ENCODE results near the genes PLPP2, MIER2, THEG, TPGS1 and MISP.

DNA sequence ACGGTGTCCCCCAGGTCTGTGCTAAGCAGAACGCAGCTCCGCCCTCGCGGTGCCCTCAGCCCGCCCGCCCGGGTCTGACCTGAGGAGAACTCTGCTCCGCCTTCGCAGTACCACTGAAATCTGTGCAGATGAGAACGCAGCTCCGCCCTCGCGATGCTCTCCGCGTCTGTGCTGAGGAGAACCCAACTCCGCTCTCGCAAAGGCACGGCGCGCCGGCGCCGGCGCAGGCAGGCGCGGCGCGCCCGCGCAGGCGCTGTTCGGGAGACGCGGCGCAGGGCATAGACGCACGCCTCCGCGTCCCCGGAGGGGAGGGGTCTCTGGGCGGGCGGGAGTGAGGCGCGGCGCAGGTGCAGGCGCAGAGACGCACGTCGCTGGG is 44.9 kb downstream of the PLPP2 start:
- PRO-cap = no peak
- RRBS, 2 experiments = 64% methylated on average over 9 of the region's 50 CpGs; no CpG with 5 or more reads in 1 of the 2 experiments

DNA sequence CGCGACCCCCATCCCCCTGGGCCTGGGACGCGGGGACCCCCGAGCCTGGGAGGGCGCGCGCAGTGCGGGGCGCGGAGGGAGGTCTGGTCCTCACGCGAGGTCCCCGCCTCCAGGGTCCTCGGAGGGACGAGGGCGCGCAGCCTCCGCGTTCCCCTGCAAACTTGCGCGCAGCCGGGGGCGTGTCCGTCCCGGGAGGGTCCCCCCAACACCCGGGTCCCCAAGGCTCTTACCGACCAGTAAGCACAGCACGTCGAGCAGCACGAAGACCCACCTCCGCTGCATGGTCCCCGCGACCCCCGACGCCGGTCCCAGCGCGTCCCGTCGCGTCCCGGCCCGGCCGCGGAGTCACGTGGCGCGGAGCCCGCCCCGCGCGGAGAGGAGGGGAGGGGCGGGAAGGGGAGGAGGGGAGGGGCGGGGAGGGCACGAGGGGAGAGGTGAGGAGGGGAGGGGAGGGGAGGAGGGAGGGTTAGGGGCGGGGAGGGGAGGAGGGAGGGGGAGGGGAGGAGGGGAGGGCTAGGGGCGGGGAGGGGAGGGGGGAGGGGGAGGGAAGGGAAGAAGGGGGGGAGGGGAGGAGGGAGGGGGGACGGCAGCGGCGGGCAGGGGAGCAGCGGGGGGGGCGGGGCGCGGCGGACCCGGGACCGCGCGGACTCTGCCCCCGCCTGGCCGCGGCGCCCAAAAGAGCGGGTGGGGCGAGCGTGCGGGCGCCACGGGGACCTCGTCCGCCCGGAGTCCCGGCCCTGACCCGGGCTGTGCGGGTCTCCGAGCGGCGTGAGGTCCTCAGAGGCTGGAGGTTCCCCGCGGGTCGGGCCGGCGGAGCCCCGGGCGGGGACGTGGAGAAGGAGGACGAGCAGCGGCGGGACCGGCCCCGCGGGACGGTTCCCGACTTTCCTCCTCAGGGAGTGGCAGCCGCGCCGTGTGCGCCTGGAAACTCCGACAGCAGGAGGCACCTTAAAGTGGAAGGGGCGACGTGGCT is at the start of gene PLPP2:
PLPP2 (minus strand) TSS at position 349 of the 973 bp plus-strand sequence.
- PRO-cap = no peak
- RRBS, 2 experiments = 7% methylated on average over 39 to 44 of the region's 112 CpGs

DNA sequence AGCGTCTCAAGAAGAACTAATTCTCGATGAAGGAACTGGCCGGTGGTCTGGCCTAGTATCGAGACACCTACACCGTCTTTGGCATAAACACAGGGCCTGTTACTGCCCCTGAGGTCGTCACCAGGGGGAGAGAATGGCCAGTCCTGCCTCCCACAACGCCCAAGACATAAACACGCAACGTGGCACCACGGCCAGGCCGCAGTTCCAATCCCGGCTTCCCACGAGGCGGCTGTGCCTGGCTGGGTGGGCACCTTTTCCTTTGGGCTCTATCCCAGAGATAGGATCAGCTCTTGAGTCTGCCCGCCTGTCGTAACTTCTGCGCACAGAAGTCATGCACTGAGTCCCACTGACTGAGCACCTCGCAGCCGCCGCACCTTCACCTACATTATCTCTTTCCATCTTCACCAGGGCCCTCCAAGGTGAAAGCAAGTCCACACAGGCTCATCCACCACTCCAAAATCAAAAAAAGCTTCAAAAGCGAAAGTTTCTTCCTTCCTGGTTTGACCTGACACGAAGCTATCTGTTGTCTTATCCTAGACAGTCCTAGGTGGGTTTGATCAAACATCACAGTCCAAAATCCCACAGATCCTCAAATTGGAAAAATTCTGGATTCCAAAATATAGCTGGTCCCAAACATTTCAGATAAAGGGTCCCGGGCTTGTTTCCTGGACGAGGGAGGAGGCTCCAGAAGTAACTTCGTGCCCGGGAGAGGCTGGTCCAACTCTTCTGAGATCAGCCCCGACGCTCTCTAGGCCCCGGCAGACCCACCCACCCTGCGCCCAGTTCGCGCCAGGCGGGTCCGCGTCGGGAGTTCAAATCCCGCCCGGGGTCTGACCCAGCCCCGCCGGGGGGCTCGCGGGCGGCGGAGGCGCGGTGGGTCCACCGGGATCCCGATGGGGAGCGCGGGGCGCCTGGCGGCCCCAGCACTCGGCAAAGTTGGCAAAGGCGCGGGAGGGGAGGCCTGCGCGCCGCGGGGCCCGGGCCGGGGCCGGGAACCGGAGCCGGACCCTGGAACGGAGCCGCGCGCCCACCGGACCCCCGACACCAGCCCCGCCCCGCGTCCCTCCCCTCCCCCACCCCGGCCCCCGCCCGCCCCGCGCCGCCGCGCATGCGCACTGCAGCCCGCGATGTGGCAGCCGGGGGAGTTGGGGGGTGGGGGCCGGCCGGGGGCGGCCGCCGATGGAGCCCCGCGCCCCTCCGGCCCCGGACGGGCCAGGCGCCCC is 759 bp downstream of the MIER2 start:
- PRO-cap = no peak
- RRBS, 2 experiments = 2 to 3% methylated on average over 45 to 52 of the region's 96 CpGs

DNA sequence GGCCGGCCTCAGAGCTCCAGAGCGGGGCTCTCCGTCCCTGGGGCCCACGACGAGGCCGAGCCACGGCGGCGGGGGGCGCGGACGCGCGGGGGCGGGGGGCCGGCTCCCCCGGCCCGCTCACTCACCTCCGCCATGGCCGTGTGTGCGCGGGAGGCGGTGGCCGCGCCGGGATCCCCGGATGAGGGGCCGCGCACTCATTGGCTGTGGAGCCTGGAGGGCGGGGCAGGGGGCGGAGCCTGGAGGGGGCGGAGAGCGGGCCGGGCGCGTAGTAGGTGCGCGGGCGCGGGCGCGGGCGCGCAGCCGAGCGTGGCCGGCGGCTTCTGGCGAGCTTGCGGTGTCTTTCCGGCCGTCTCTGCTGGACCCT is at the start of gene MIER2:
MIER2 (minus strand) TSS at position 148 of the 364 bp plus-strand sequence.
- PRO-cap = bidirectional peak, plus-strand start at position 277 of the sequence, minus-strand start at position 144 of the sequence
- RRBS, 2 experiments = under 1 to 3% methylated on average over 30 to 39 of the region's 52 CpGs

DNA sequence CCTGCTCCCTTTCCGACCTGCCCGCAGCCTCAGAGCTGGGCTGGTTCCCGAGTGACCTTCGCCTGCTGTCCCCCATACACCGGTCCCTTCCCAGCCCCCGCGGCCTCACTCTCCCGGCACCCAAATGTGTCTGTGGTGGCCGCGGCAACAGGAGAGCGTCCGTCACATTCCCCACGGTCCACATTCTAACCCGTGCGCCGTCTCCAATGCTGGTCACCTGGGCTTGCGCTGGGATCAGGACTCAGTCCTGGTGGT is at the start of gene THEG:
THEG (minus strand) TSS at position 132 of the 255 bp plus-strand sequence.
- PRO-cap = no peak
- RRBS, 2 experiments = 91% methylated on average over 3 of the region's 17 CpGs; no CpG with 5 or more reads in 1 of the 2 experiments

GRCh38 chr19:507344-508077 is at the start of gene TPGS1:
TPGS1 (plus strand) TSS chr19:507497.
- PRO-cap = bidirectional peak, plus-strand start at chr19:507500, minus-strand start at chr19:507148; bidirectional peak, plus-strand start at chr19:507742, minus-strand start at chr19:507813; unidirectional peak, minus-strand start at chr19:507813
- RRBS, 2 experiments = 1 to 3% methylated on average over 34 to 39 of the region's 76 CpGs

GRCh38 chr19:551035-551684 is 7.3 kb downstream of the GZMM start:
- PRO-cap = no peak
- RRBS, 2 experiments = no CpG with 5 or more reads among the region's 36 CpGs

- PRO-cap = no peak
- RRBS, 2 experiments = 94% methylated on average over 11 to 13 of the region's 41 CpGs
These were observed 5.8 kb downstream of the RNF126 start for GRCh38 chr19:656928-657817.

DNA sequence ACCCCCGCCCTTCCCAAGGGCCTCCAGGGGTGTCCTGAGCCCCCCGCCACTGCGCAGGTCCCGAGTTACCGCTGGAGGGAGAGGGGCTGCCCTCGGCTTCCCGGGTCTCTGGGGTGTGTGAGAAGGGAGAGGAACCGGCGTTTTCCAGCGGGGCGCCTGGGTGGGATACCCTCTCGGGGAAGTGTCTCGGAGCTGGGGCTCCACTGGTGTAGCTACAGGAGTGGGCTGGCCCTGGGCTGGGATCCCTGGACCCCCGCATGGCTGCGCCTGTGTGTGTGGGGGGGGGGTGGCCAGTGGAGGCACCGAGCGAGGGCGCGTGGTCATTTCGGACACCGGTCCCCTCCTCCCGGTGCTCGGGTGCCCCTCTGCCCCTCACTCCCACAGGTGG is 894 bp downstream of the PALM start:
- PRO-cap = no peak
- RRBS, 2 experiments = 2% methylated on average over 4 of the region's 23 CpGs; no CpG with 5 or more reads in 1 of the 2 experiments

- PRO-cap = no peak
- RRBS, 2 experiments = 80 to 81% methylated on average over 4 of the region's 63 CpGs
These were observed 19.1 kb downstream of the PALM start for GRCh38 chr19:727426-728657.

DNA sequence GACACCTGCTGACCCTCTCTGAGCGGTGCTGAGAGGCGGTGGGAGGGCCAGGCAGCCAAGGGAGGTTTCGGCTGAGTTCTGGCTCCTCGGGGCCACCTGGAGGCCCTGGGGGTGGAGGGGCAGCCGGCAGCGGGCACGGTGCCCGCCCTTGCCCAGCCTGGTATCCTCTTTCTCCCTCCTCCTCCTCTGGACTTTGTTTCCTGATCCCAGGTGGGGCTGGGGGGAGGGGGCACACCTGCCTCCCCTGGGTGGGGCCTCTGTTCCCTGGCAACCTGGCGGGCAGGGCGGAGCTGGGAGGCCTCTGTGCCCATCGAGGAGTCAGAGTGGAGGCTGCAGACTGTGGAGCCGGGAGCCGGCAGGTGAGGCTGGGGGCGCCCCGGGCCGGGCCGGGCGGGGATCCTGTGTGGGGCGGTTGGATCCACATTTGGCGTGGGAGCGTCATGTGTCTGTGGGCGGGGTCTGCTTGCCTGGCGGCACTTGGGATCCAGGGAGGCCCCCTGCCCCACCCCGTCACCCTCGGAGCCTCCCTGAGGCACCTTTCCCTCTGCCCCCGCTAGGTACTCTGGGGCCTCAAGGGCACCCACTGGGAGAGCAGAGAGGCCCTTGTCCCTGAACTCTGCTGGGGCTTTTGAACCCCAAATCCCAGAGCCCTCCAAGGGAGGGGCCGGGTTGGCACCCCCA is at the start of gene MISP:
MISP (plus strand) TSS at position 300 of the 681 bp plus-strand sequence.
- PRO-cap = no peak
- RRBS, 2 experiments = no CpG with 5 or more reads among the region's 27 CpGs

GRCh38 chr19:798080-799060 is 1.1 kb downstream of the PTBP1 start:
- PRO-cap = no peak
- RRBS, 2 experiments = 1 to 4% methylated on average over 29 of the region's 78 CpGs

GRCh38 chr19:799061-799949 is 2.1 kb downstream of the PTBP1 start:
- PRO-cap = no peak
- RRBS, 2 experiments = 19% methylated on average over 5 of the region's 29 CpGs; no CpG with 5 or more reads in 1 of the 2 experiments

GRCh38 chr19:847774-848200 is 4.3 kb upstream of the ELANE start:
- PRO-cap = no peak
- RRBS, 2 experiments = 18 to 36% methylated on average over 11 of the region's 27 CpGs

DNA sequence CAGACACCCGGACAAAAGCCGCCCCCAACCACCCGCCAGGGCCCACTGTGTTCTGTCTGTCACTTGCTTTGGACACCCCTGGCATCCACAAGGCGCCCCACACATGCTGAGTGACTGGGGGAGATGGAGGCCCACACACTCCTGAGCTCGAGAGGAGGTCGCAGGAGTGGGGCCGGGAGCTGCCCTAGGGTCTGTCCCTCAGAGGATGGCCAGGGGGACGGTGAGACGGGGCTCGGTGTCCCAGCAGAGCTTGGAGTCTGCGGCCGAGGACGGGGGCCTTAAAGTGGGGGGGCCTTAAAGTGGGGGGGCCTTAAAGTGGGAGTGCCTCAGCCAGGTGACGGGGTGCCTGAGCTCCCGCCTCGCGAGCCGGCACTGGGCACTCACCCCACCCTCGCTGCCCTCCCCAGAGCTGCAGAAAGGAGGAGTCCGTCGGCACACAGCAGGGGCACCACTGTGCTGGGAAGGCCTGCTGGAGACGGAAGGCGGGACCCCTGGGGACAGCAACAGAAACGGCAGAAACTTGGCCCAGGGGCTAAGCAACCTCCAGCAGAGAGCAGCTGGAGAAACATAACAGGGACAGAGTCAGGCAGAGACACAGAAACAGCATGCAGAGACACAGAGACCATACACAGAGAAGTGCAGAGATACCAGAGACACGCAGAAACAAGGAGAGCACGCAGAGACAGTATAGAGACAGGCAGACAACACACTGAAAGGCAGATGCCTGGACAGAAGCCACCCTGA is 7.7 kb downstream of the CFD start:
- PRO-cap = no peak
- RRBS, 2 experiments = no CpG with 5 or more reads among the region's 26 CpGs

DNA sequence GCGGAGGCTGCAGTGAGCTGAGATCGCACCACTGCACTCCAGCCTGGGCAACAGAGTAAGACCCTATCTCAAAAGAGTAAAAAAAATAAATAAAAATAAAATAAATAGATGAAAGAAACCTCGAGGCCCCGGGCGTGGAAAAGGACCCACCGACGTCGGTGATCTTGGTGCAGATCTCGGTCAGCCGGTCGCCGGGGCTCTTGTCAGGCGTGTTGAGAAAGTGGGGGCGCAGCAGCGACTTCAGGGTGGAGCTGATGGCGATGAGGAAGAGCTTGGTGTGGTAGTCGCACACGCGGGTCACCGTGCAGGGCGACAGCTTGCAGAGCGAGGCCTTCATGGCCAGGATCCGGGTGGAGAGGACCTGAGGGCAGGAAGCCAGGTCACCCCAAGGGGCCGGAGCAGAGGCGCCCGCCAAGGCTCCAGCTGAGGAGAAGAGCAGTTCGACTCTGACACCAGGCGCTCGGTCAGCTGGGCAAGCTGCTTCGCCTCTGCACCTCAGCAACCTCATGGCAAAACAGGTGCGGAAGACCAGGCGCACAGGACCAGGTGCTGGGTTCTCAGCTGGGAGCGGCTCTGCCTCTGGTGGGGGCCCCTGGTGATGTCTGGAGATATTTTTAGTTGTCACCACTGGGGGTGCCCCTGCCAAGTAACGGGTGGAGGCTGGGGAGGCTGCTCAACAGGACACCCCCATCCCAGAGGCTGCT is 15.8 kb downstream of the CFD start:
- PRO-cap = no peak
- RRBS, 2 experiments = 93 to 95% methylated on average over 8 to 9 of the region's 34 CpGs

- PRO-cap = no peak
- RRBS, 2 experiments = 100% methylated on average over 1 of the region's 45 CpGs; no CpG with 5 or more reads in 1 of the 2 experiments
These were observed 1.2 kb downstream of the MED16 start for GRCh38 chr19:891566-892337.

DNA sequence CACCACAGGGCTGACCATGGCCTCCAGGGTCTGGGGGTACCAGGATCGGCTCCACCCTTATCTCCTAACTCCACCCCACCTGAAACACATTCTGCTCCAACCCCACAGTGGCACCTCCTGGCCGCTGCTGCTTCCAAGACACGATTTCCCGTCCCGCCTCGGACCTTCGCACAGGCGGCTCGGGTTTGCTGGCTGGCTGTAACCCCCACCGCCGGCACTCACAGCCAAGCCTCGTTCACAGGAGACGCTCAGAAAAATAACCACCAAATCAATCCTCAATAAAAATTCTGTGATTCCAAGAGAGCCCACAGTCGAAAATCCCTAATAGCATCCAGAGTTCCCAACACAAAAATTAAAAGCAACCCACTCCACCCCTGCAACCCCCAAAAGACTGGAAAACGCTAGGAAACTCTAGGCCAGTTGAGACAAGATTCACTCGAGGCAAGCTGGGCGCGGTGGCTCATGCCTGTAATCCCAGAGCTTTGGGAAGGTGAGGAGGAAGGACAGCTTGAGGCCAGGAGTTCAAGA is 8.8 kb downstream of the R3HDM4 start:
- PRO-cap = no peak
- RRBS, 2 experiments = no CpG with 5 or more reads among the region's 18 CpGs

DNA sequence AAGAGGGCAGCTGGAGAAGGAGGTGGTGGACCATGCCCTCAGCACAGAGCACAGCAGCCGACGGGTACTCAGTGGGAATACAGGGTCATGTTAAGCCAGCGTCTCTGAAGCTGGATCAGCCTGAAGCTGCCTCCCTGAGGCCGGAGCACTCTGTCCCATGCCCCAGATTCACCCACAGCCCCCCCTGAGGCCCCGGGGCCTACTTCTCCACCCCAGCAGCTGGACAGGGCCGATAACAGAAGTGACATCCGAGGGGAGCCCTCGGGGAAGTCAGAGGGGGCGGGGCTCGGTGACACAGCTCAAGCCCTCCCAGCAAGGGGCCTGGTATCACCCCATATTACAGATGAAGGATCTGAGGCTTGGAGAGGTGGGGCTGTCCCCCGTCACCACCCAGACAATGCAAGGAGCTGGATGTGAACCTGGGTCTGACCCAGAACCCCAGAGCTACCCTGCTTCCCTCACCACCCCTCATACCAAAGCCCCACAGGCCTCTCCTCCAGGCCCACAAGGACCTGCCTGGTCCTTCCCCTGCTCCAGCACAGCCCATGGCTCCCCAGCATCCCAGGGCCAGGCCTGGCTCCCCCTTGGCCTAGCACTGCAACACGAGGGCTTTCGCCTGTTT is 5.7 kb downstream of the R3HDM4 start:
- PRO-cap = no peak
- RRBS, 2 experiments = 88 to 92% methylated on average over 2 of the region's 13 CpGs

DNA sequence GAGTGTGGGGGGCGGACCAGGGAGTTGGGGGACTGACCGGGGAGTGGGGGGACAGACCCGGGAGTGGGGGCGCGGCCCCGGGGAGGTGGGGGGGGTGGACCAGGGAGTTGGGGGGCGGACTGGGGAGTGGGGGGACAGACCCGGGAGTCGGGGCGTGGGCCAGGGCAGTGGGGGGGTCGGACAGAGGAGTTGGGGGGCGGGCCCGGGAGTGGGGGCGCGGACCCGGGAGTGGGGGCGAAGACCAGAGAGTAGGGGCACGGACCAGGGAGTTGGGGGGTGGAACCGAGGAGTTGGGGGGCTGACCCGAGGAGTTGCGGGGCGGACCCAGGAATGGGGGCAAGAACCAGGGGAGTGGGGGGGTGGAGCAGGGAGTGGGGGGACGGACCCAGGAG is 861 bp downstream of the R3HDM4 start:
- PRO-cap = no peak
- RRBS, 2 experiments = 9% methylated on average over 9 of the region's 23 CpGs

All from astrocyte (in vitro differentiated cells and primary cell).